AG04449 (cell line): ENCODE results near the genes CALU, CCDC136, TSPAN33, AHCYL2 and SMKR1.

DNA sequence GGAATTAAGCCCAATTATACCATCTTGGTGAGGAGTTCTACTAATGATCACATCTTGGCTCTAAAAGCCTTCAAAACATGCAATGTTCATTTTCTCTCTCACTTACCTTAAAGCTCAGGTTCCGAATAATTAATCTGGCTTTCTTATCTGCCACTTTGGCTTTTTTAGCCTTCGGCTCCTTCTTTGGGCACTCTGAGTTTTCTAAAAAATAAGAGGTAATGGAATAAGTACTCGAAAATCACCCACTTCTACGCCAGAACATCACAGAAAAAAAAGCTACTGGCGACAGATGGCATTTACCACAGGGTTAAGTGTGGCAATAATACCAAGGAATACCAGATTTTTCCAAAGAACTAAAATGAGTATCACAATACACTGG, 4.6 kb downstream of the RBM28 start:
- RRBS, result no CpG with 5 or more reads among the region's 5 CpGs

GRCh38 chr7:128405303-128406307, 4.2 kb downstream of the IMPDH1 start:
- RRBS, result 3% methylated on average over 28 of the region's 113 CpGs

GRCh38 chr7:128437676-128438108, 18.0 kb upstream of the HILPDA start:
- RRBS, result no CpG with 5 or more reads among the region's 4 CpGs

DNA sequence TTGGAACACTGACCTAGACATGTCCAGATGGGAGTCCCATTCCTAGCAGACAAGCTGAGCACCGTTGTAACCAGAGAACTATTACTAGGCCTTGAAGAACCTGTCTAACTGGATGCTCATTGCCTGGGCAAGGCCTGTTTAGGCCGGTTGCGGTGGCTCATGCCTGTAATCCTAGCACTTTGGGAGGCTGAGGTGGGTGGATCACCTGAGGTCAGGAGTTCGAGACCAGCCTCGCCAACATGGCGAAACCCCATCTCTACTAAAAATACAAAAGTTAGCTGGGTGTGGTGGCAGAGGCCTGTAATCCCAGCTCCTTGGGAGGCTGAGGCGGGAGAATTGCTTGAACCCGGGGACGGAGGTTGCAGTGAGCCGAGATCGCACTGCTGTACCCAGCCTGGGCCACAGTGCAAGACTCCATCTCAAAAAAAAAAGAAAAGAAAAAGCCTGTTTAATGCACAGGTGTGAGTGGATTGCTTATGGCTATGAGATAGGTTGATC, 1.9 kb downstream of the HILPDA start:
- RRBS, result no CpG with 5 or more reads among the region's 11 CpGs

DNA sequence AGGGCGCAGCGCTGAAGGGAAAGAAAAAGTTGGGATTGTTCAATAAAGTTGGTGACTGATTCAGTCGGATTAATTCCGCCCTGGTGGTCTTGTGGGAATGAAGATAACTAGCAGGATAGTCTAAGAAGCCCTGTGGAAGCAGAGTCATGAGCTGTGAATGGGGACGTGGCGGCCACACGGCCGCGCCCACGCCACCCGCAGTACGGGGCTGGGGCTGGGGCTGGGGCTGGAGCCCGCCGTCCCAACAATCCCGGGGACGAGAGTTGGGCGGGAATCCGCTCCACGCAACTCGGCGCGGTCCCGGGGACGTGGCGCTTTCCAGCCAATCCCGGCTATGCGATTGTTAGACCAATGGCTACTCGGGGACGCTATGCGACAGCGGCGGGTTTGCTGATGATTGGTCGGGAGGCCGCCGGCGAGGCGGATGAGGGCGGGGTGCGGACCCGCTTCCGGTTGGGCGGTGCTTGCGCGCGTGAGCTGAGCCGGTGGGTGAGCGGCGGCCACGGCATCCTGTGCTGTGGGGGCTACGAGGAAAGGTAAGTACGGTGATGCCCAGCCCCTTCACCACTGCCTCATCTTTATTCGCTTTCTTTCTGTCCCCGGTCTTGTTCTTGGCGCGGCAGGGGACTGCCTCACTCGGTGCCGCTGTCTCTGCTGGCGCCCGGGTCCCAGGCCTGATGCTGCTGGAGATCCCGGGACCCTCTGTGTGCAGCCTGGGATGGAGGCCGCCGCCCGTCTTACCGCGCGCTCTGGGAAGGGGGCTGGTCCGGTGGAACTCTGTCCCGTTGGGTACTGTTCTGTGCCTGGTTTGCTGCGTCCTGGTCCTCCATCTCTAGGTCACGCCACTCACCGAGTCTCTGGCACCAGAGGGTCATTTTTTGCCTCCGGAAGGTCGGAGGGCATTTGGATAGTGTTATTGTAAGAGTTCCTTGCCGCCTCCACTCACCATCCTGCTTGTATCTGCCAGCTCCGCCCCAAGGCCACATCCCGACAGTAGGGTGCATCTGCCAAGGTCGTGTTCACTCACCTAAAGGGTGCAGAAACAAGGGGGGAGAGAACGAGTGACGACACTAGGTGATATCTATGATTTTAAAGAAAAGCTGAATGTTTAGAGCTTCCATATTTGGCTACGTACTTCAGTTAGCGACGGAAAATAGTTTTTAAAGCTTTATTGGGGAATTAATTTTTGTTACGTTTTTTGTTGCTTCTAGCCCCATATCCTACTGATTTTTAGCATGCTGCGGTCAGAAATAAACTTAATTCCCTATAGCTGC, at the start of gene CALU:
Gene CALU (plus strand): TSS at position 463 of the 1,274 bp plus-strand sequence.
- RRBS, result 2% methylated on average over 37 of the region's 84 CpGs

- RRBS, result no CpG with 5 or more reads among the region's 1 CpG
Measured at GRCh38 chr7:128758528-128759314, 16.9 kb downstream of the OPN1SW start.

DNA sequence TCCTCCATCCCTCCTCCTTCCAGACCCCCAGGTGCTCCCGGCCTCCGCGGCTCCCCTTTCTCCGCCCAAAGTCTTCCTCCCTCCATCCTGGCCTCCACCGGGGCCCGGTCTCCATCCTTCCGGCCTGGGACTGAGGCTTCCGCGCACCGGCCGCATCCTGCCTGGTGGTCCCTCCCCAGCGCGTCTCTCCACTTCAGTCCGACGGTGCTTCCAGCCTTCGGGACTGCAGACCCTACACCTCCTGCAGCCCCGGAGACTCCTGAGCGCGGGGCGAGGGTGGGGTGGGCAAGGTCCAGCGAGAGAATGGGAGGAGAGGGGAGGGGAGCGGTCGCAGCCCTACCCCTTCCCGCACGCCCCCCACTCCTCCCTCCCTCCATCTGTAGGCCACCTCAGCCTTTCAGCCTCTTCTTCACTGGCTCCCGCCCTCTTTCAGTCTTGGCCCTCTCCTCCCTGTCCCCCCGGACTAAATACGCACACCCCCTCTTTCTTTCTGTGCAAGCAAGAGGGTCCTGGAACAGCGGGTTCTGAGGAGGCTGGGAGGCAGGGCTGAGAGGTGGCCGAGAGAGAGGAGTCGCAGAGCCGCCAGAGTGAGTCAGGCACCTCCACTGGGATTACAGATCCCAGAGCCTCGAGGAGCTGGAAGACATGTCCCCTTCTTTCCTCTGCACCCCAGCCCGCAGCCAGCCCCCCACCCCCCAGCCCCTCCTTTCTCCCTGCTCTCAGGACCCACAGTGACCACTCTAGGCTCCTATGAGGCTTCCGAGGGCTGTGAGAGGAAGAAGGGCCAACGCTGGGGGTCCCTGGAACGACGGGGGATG, at the start of gene CCDC136:
Gene CCDC136 (plus strand): TSS at position 372 of the 818 bp plus-strand sequence.
- RRBS, result 5% methylated on average over 7 of the region's 38 CpGs

DNA sequence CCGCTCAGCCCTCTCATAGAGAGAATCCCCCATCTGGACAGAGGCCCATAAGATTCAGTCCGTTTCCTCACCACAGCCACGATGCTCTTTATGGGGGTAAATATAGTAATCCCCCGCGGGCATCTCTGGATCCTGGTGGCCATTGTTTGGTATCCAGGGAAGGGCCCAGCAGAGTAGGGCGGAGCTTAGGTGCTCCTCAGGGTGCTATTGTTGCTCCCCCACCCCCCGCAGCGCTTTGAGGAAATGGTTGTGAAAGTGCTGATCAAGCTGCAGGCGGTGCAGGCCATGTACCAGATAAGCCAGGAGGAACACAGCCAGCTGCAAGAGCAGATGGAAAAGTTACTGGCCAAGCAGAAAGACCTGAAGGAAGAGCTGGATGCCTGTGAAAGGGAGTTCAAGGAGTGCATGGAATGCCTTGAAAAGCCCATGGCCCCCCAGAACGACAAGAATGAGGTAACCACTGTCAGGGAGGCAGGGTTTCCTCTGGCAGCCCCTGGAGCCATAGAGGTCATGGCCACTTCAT, 17.7 kb upstream of the FLNC start:
- RRBS, result no CpG with 5 or more reads among the region's 10 CpGs

DNA sequence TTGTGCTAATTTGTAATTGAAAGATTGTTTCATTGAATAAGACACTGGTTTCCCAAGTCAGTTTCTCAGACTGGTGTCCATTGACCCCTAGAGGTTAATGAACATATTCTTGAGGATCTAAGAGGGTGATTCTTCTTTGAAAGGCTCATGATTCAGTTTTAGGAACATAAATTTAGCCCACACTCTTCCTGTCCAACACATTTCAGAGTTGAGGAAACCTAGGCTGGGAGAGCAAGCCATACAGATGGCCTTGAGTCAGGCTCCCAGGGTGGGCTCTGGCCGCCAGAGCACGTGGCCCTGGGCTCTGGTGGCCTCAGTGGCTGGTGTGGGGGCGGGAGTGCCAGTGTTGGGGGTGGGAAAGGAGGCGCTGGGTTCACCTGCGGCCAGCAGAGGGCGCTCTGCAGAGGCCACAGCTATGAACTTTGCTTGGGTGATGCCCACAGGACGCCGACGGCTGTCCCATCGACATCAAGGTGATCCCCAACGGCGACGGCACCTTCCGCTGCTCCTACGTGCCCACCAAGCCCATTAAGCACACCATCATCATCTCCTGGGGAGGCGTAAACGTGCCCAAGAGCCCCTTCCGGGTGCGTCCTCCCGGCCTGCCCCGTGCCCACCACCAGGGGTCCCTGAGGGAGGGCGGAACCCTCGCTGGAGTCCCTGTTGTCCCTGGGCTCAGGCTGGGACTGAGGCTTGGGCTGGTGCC, 11.7 kb downstream of the FLNC start:
- RRBS, result no CpG with 5 or more reads among the region's 23 CpGs

- RRBS, result 100% methylated on average over 2 of the region's 24 CpGs
Measured at GRCh38 chr7:128848340-128848962, 14.2 kb upstream of the ATP6V1F start.

- RRBS, result no CpG with 5 or more reads among the region's 13 CpGs
Measured at GRCh38 chr7:128941935-128942429, 4.3 kb downstream of the IRF5 start.

DNA sequence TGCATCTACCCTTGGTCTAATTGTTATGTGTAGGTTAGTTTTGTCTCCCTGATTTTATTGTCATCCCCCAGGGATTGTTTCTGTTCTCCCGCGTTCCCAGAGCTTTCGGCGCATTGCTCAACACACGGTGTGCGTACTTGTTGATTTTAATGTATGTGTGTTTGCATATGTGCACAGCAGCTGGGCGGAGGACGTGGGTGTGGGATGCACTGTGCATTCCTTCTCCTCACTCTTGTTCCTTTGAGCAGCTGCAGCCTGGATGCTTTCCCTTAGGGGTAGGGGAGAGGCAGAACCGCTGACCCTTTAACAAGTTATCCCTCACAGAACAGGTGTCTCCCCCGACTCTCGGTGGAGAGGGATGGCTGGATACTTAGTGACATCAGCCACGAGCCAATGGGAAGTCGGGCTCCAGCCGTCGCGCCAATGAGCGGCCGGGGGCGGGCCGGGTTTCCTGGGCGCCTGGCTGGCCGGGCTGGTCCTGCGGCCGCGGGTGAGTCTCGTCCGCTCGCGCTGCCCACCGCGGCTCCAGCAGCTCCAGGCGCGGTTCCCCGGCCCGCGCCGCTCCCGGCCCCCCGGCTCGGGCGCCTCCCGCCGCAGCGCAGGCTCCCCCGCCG, at the start of gene TSPAN33:
Gene TSPAN33 (plus strand): TSS at position 452 of the 614 bp plus-strand sequence.
- RRBS, result no CpG with 5 or more reads among the region's 46 CpGs

DNA sequence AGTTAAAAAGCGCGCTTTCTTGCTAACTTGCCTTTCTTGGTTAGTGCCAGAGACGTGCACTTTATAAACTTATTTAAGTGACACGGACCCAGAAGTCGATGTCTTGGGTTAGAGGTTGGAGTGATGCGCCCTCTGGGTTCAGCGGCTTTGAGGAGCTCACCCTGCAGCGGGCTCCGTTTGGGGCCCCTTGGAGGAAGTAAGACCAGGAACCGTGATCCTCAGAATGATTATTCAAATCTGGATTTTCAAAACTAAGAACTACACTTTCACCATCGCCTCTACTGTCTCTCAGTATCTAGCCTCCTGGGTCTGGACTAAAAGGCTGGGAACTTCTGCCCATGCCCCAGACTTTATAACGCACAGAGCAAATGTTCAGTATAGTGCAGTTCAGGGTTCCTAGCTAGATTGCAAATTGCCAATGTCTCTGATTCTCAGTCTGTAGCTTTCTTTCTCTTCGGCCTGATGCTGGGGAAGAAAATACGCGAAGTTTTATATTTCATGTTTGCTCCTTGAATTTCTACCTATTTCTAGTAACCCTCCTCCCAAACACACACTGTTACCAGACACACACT, 18.6 kb upstream of the SMO start:
- RRBS, result no CpG with 5 or more reads among the region's 15 CpGs

GRCh38 chr7:129188885-129189860, 740 bp downstream of the SMO start:
- RRBS, result 2% methylated on average over 51 of the region's 89 CpGs

- RRBS, result 4% methylated on average over 26 of the region's 81 CpGs
Measured at GRCh38 chr7:129224407-129225359, at the start of gene AHCYL2. AHCYL2 (plus strand) TSS chr7:129225030.

GRCh38 chr7:129225360-129226288, 794 bp downstream of the AHCYL2 start:
- RRBS, result 0% methylated on average over 4 of the region's 47 CpGs

- RRBS, result 3% methylated on average over 69 of the region's 123 CpGs
Measured at GRCh38 chr7:129501850-129503084, at the start of gene SMKR1. SMKR1 (plus strand) TSS chr7:129502531.

DNA sequence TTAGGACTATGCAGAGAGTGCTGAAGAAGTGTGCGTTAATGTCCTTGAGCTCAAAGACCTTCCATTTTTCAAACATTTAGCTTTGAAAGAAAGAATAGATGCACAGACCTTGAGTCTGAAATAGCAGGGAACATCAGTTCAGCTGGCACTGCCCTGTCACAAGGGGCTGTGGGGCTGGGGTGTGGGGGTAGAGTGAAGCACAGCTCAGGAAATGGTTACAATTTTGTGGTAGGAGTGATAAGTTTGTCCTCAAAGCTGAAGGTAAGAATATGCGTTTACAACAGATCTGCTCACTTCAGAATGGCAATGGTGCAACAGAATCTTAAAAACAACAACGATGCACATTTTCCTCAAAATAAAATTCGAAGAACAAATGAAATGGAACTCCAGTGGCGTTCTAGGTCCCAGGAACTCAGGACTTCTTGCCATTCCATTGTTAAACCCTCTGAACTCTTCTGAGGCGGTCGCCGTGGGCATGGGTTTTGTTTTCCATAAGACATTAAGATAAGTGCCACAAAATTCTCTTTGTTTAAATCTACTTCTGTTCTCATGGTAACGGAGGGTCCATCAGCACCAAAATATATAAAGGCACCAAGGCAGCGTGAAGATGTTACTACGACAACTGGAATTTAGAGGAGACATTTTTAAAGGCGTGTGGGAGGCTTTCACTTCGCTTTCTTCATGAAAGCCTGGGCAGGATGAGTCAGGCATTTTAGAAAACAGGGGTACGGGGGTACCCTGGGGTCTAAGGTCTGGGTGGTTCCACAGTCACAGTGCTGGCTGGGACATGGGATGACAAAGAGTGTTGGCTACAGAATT, 33.8 kb downstream of the SMKR1 start:
- RRBS, result no CpG with 5 or more reads among the region's 14 CpGs

- RRBS, result no CpG with 5 or more reads among the region's 14 CpGs
Measured at GRCh38 chr7:129554068-129554547, 51.8 kb downstream of the SMKR1 start.

GRCh38 chr7:129611221-129611536, 341 bp upstream of the NRF1 start:
- RRBS, result 2% methylated on average over 3 of the region's 17 CpGs